Colon Carcinoma Metastatic in the Lung (tissue), 2 donors: ENCODE results near the genes GJB2 and SGCG.

- PRO-cap, 2 experiments: no peak in any of the 2 experiments
Observed at GRCh38 chr13:18194994-18195809, 986.4 kb downstream of the TUBA3C start.

GRCh38 chr13:18609402-18609637, 572.3 kb downstream of the TUBA3C start:
- PRO-cap, 2 experiments: no peak in any of the 2 experiments

DNA sequence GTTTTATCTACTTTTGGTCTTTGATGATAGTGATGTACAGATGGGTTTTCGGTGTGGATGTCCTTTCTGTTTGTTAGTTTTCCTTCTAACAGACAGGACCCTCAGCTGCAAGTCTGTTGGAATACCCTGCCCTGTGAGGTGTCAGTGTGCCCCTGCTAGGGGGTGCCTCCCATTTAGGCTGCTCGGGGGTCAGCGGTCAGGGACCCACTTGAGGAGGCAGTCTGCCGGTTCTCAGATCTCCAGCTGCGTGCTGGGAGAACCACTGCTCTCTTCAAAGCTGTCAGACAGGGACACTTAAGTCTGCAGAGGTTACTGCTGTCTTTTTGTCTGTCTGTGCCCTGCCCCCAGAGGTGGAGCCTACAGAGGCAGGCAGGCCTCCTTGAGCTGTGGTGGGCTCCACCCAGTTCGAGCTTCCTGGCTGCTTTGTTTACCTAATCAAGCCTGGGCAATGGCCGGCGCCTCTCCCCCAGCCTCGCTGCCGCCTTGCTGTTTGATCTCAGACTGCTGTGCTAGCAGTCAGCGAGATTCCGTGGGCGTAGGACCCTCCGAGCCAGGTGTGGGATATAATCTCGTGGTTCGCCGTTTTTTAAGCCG, 72.7 kb downstream of the TUBA3C start:
- PRO-cap, 2 experiments: no peak in any of the 2 experiments

DNA sequence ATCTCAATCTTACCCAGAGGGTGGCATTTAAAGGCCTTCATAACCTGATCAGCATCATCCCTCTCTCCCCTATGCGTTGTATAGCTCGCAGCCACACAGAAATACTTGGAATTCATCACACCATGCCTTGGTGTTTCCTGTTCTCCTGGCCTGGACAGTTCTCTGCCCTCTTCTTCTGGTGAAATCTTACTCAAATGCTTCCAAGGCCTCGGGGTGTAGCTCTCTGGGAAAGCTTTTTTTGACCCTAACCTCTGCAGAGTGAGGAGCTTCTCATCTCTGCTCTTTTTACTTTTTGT, 893 bp downstream of the MPHOSPH8 start:
- PRO-cap, 2 experiments: peak in 1 of 2 experiments; most common minus-strand start position 73 of the sequence (in 1)

DNA sequence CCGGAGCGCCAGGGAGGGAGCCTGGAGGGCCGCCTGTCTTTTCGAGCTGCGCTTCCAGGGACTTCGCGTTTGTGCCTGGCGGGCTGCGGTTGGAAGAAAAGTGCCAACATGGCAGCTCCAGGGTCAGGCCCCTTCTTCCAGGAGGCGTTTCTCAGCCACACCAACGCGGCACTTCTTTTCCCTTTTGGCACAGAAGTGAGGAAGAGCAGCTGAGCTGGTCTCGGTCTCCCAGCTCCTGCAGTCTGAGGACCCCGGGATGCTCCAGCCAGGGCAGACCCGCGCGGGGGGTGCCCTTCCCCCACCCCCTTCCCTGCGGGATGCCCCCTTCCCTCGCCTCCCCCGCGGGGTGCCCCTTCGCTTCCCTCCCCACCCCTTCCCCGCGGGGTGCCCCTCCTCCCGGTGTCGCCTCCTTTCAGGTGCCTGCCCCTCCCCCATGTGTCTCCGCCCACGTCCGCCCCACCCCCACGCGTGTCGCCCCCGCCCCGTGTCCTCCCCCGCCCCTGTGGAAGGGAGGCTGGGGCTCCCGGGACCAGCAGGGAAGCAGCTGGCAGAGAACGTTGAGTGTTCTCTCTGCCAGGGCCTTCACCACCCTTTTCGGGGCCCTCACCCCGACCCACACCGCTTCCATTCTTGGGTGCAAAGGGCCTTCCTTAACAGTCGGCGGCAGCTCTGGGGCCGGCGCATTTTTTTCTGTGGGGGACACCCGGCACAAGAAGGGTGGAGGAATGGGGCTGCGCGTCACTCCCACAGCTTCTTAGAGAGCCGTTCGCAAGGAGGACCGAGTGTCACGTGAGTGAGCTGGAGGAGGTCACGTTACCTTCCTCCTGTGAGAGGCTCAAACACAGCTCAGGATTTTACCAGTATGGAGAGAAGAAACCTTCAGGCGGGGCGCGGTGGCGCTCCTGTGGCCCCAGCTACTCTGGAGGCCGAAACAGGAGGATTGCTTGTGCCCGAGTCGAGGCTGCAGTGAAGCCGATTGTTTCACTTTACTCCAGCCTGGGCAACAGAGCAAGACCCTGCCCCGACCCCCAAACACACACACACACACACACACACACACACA, 42.0 kb downstream of the GJA3 start:
- PRO-cap, 2 experiments: peak in 2 of 2 experiments; most common plus-strand start position 535 of the sequence (in 2); most common minus-strand start position 244 of the sequence (in 2)

DNA sequence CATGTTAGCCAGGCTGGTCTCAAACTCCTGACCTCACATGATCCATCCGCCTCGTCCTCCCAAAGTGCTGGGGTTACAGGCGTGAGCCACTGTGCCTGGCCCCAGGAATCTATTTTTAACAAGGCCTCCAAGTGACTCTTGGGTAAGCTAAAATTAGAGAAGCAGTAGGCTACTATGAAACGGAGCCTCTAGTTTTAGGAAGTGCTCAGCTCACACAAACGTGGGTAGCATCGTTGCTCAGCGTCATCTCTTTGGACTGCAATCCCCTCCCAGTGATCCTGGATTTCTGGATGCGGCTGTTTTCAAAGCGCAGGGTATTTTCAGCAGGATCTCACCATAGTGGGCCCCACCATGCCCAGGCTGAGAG, 34.3 kb downstream of the GJA3 start:
- PRO-cap, 2 experiments: no peak in any of the 2 experiments

DNA sequence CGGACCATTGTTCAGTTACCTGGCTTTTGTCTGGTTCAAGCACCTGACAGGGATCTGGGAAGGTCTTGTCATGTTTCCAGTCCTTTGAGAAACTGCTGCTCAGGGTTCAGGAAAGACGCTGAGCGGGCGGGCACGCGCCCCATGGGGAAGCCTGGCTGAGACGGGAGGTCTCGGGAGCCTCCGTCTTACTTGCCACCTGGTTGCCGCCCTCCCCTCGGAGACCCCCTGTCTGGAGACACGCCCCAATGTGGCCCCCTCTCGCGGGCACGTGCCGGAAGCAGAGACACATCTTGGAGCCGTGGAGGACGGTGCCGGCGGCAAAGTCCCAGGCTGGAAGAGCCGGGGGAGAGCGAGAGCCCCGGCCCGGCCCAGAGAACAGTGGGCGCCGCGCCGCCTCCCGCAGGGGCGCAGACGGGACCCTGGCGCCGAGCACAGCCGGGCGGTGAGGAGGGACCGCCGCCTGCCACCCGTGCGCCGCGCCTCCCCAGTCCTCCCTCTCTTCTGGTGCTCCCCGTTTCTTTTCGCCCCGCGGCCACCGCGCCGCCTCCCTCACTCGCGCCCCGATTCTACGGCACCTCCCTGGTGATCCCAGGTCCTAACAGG, 15.6 kb downstream of the GJB2 start:
- PRO-cap, 2 experiments: no peak in any of the 2 experiments

GRCh38 chr13:20192470-20193143, at the start of gene GJB2:
TSS of gene GJB2 (minus strand) at chr13:20192938.
- PRO-cap, 2 experiments: peak in 2 of 2 experiments; most common minus-strand start chr13:20192964 (in 2)

DNA sequence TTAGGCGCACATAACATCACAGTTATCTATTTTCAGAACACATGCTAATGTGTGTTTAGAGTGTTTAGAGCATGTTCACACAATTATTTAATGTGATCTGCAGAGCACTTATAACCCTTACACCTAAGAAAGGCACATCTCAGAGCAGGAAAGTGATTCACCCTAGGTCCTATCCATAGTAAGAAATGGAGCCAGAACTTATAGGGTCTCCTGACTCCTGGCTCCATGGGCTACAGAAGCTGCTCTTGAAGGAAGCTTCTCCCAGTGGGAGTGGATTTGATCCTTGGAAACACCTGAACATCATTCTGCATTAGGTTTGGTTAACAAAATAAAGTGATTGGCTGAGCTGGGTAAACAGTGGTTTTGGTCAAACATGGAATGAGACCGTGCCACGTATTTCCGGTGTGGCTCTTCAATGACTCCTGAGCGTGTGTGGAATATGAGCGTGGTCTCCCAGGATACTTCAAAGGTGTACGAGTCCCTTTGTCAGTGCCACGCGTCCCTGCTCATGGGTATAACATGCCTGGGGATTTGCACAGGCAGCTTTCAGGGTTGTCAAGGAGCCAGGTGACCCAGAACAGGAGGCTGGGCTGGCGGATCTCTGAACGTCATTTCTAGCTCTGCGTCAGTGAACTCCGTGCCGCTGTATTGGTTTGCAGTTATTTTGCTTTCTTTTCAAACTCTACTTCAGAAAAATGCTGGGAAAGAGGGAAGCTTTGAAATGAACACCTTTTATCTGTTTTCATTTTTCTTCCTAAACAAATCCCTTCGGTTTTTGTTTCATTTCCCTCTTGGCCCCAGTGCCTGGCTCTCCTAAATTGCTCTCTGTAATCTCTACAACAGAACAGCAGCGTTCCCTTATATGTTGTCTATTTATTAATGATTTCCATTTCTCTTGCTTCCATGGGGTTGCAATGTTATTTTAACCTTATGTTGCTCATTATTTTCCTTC, 26.2 kb upstream of the GJB6 start:
- PRO-cap, 2 experiments: no peak in any of the 2 experiments

GRCh38 chr13:20824489-20825246, 50.9 kb upstream of the EEF1AKMT1 start:
- PRO-cap, 2 experiments: no peak in any of the 2 experiments

DNA sequence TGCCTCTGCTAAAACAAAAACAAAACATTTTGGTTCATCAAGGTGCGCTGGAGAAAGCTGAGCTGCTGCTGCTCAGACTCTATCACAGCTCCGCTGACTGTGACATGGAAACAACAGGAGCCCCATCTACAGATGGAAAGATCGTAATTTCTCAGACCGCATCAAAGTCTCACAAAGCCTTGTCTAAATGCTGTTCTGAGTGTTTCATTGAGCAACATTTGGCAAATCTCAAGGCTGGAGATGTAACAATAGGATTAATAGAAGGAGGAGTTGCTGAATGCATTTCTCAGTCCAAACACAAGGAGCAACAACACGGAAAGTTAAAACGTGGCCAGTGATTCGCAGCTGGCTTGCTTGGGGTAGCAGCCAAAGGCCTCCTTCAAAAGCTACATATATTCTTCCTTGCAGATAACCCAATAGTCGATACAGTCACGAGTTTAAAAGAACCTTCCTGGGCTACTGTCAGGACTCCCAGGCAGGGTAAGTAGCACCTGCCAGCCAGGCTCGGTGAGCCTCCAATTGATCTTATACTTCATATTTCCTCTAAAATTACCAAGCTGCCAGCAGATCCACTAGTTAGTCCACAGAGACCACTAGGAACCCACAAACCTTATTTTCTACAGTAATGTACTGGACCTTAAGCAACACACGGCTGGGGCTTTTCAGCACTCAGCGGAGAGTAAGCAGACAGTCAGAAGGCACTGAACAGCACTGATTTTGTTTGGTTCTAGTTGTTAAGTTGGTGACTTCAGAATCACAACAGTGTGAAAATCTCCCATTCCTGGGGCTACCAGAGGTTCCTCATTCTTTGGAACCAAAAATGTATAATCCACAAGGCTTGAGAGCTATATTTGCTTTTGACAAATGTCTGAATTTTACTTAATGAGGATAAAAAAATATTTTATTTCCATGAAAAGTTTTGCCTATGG, 56.0 kb downstream of the MRPL57 start:
- PRO-cap, 2 experiments: no peak in any of the 2 experiments

DNA sequence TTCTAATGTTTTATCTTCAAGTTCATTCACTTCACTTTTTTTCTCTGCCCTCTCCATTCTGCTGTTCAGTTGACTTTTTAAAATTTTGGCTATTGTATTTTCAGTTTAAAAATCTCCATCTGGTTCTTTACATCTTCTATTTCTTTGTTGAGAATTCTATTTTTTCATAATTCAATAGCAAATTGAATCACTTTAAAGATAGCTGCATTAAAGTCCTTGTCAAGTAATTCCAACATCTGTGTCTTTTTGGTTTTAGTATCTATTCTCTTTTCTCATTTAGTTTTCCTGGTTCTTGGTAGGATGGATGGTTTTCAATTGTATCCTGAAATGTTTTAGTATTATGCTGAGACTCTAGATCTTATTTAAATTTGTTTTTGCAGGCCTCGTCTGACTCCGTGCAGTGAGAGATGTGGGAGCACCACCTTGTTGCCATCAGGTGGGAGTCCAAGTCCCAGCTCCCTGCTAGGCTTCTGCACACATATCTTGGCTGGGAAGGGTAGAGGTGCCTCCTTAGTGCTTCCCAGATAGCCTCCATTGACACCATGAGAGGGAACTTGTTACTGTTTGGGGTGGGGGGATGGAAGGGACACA, 29.2 kb downstream of the ZDHHC20 start:
- PRO-cap, 2 experiments: no peak in any of the 2 experiments

DNA sequence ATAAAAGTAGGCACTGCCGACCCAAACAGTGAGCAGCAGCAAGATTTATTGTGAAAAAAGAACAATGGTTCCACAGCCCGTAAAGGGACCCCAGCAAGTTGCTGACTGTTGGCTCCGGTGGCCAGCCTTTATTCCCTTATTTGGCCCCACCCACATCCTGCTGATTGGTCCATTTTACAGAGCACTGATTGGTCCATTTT, 161.6 kb downstream of the FGF9 start:
- PRO-cap, 2 experiments: no peak in any of the 2 experiments

GRCh38 chr13:23180606-23181296, at the start of gene SGCG:
TSS of gene SGCG (plus strand) at chr13:23180979.
- PRO-cap, 2 experiments: no peak in any of the 2 experiments

DNA sequence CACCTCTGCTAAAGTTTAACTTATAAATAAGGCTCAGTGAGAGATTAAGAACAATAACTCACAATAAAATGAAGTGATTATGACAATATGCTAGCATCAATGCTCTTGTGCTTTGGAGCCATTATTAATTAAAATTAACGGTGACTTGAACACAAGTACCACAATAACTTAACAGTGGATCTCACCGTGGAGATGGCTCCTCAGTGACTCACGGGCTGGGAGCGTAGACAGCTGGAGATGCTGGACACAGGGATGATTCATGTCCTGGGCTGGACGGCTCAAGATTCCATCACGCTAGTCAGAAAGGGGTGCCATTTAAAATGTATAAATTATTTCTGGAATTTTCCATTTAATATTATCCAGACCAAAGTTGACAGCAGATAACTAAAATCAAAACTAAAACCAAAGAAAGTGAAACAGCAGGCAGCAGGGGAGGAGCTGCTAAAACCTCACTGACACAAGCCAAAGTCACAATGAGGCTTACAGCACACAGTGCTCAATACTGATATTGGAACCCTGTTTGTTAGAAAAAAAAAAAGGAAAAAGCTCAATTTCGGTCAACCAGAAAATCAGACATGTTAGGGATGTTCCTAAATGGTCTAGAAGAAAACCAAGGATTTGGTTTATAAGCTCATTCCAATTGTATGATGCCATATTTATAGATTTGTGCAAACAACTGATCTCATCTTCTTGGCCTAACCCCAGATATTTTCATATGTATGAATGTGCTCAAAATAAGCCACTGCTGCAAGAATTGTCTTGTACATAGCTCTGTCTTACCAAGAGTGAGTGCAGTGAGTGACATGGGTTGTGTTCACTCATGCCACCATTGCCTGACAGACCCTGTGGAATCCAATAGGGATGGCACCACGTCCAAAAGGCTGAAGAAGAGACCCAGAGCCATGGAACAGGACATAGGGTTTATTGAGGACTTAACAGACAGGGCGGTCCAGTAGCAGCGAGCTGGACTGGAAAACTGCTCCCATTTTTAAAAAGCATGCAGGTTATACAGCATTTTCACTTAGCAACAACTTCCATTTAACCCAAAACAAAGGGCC, 111.8 kb downstream of the SACS start:
- PRO-cap, 2 experiments: no peak in any of the 2 experiments

- PRO-cap, 2 experiments: no peak in any of the 2 experiments
Observed at GRCh38 chr13:23392845-23393304, 40.6 kb downstream of the SACS start.

- PRO-cap, 2 experiments: no peak in any of the 2 experiments
Observed at GRCh38 chr13:23431261-23431545, 2.3 kb downstream of the SACS start.

- PRO-cap, 2 experiments: no peak in any of the 2 experiments
Observed at GRCh38 chr13:23599175-23599906, 29.1 kb downstream of the TNFRSF19 start.

- PRO-cap, 2 experiments: no peak in any of the 2 experiments
Observed at GRCh38 chr13:23656515-23656867, 86.3 kb downstream of the TNFRSF19 start.

DNA sequence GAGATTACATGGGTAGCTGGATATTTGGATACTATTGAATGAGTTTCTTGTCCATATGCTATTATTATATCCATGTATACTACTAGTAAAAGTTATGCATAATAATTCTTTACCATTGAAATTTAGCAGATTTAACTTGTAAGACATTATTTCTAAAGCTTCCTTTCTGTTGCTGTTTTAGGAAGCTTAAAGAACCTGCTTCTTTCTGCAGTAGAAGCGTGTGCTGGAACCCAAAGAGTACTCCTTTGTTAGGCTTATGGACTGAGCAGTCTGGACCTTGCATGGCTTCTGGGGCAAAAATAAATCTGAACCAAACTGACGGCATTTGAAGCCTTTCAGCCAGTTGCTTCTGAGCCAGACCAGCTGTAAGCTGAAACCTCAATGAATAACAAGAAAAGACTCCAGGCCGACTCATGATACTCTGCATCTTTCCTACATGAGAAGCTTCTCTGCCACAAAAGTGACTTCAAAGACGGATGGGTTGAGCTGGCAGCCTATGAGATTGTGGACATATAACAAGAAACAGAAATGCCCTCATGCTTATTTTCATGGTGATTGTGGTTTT, 103.1 kb downstream of the TNFRSF19 start:
- PRO-cap, 2 experiments: no peak in any of the 2 experiments